Monocyte (primary cell): Measurements from ENCODE around the gene CYP2C9.

GRCh38 chr10:91592175-91593061, 40.5 kb downstream of the PPP1R3C start:
- PRO-cap, 2 experiments, result no peak in any of the 2 experiments

DNA sequence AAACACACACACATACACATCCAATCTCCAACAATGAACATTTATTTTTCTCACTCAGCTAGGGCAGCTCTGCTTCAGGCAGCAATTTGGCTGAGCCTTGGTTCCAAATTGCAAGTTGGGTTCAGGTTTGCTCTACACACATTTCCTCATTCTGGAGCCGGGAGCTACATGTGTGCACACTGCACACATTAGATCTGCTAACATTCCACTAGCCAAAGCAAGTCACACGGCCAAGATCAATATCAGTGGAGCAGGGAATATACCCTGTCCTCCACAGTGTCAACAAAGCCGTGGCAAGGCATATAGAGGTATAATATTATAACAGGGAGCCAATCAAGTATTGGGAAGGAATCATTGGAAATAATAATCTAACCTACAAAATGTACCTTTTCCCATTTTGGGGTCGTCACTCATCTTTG, 57.5 kb upstream of the PPP1R3C start:
- PRO-cap, 2 experiments, result no peak in any of the 2 experiments

GRCh38 chr10:92030411-92030959, 106.9 kb downstream of the BTAF1 start:
- PRO-cap, 2 experiments, result no peak in any of the 2 experiments

DNA sequence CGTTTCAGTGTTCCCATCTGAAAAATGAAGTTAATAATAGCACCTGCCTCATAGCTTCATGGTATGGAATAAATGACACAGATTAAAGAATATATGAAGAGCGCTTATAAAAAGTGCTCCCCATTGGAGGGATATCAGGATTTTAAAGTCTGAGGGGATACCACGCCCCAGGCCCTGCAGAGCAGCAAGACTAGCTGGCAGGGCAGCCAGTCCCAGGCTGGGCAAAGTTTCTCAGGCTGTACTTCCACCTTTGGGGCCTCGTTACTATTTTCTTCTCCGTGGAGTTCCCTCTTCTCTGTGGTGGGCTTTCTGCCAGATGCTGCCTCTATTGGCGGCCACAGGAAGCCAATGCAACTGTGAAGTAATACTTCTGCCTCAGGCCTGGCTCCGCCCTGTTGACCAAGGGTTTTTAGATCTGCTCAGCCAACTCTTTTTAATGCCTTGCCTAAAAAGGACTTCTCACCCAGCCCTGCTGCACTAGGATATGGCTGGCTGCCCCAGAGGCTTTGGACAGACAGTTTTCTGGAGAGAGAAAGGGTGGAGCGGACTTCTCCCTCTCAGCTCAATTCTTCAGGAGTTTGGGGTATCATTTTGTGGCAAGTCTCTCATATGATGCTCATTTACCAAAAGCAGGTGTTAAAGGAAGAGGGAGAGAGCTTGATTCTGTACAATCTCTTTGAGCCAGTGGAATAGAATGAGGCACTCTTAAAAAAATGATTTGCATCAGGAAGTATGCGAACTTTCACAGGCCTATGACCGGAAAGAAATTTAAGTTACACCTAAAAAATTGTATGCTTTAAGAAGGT, 67.4 kb downstream of the HHEX start:
- PRO-cap, 2 experiments, result no peak in any of the 2 experiments

- PRO-cap, 2 experiments, result no peak in any of the 2 experiments
Observed at GRCh38 chr10:92839162-92839491, 9.2 kb upstream of the EXOC6 start.

DNA sequence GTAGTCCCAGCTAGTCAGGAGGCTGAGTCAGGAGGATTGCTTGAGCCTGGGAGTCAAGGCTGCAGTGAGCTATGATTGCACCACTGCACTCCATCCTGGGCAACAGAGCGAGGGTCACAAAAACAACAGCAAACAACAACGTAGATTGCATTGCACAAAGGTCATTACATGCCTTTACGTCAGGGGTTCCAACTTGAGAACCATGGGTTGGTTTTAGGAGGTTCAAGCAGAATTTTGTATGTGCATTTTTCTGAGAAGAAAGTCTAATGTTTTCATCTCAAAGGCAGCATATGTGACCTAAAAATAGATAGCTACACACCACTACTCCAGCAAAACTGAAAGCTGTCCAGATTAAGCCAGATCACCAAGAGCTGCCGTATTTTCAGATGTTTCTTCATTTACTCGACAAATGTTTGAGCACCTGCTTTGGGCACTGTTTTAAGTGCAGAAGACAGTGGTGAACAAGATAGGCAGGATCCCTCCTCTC, 28.3 kb upstream of the CYP26C1 start:
- PRO-cap, 2 experiments, result no peak in any of the 2 experiments

GRCh38 chr10:93386475-93387220, 95.5 kb downstream of the MYOF start:
- PRO-cap, 2 experiments, result peak in 2 of 2 experiments; most common plus-strand start chr10:93387154 (in 1); most common minus-strand start chr10:93386974 (in 2)

- PRO-cap, 2 experiments, result no peak in any of the 2 experiments
Observed at GRCh38 chr10:93702001-93702287, 448 bp downstream of the FRA10AC1 start.

DNA sequence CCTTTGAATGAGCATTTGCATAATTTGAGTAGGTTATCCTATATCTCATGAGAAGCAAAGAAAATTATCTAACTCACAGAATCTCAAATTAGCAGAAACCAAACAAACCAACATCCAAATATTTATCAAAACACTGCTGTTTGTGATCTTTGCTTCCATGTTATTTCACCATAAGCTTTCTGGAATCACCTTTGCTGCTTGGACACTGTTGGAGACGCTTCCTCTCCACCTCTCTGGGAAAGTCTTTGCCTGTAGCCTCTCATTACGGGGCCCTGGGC, 57.3 kb downstream of the LGI1 start:
- PRO-cap, 2 experiments, result no peak in any of the 2 experiments

- PRO-cap, 2 experiments, result no peak in any of the 2 experiments
Observed at GRCh38 chr10:93897134-93897760, 3.5 kb downstream of the SLC35G1 start.

GRCh38 chr10:93947051-93947610, 46.6 kb upstream of the PLCE1 start:
- PRO-cap, 2 experiments, result no peak in any of the 2 experiments

GRCh38 chr10:94252210-94253005, 110.3 kb downstream of the NOC3L start:
- PRO-cap, 2 experiments, result no peak in any of the 2 experiments

DNA sequence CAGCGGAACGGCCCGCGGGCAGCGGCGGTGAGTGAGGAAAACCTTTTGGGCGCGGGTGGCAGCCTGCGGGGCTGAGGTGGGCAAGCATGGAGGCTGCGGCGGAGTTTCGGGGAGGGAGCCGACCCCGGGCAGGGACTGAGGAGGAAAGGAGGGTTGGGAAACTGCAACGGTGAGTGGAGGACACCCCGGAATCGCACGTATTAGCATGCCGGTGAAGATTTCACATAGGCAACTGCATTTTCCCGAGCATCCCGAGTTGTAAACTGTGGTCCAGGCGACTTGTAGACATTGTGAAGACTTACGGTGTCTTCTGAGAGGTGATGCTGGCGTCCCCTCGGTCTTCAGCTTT, 312 bp downstream of the HELLS start:
- PRO-cap, 2 experiments, result no peak in any of the 2 experiments

DNA sequence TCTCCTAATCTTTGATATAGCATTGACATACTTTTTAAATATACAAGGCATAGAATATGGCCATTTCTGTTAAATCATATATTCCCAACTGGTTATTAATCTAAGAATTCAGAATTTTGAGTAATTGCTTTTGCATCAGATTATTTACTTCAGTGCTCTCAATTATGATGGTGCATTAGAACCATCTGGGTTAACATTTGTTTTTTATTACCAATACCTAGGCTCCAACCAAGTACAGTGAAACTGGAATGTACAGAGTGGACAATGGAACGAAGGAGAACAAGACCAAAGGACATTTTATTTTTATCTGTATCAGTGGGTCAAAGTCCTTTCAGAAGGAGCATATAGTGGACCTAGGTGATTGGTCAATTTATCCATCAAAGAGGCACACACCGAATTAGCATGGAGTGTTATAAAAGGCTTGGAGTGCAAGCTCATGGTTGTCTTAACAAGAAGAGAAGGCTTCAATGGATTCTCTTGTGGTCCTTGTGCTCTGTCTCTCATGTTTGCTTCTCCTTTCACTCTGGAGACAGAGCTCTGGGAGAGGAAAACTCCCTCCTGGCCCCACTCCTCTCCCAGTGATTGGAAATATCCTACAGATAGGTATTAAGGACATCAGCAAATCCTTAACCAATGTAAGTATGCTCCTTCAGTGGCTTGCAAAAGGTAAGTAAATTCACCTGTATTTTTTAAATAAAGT, at the start of gene CYP2C9:
CYP2C9 (plus strand) TSS at position 443 of the 700 bp plus-strand sequence.
- PRO-cap, 2 experiments, result no peak in any of the 2 experiments

DNA sequence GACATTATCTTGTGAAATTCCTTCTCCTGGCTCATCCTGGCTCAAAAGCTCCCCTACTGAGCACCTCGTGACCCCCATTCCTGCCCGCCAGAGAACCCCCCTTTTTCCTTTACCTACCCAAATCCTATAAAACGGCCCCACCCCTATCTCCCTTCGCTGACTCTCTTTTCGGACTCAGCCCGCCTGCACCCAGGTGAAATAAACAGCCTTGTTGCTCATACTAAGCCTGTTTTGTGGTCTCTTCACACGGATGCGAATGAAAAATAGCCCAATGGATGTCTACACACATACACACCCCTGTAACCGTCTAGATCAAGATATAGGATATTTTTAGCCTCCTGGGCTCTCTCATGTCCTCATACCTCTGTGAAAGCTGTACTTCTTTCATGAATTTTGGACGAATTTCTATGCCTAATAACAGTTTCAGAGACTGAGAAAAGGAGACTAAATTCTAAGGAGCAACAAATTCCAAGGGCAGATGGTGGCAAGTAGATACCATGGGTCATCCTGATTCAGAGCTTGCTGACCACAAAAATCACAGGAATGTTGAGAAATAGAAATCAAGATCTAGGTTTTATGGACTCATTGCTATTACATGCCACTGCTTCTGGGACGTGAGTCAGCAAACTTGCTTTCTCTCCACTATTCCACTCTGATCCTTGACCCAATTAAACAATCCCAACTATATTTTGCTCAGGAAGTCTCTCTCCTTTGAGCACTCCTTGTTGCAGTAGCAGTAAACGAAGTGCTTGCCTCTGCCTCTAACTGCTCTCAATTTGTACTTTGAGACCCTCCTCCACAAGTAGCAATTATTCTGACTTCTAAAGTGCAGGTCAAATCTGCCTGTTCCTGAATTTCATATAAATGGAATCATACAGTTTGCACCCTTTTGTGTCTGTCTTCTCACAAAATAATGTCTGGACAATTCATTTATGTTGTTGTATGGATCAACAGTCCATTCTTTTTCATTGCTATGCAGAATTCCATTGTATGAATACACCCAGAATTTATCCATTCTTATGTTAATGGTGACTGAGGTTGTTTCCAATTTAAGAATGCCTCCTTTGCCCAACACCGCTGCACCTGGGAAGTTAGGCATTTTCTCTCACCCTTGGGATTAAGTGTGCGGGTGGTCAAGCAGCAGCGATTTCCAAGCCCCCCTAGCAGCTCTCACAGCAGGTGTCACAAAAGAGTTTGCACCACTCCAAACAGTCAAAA, 35.7 kb downstream of the ACSM6 start:
- PRO-cap, 2 experiments, result no peak in any of the 2 experiments

- PRO-cap, 2 experiments, result no peak in any of the 2 experiments
Observed at GRCh38 chr10:95275946-95276271, 14.9 kb downstream of the PDLIM1 start.

- PRO-cap, 2 experiments, result no peak in any of the 2 experiments
Observed at GRCh38 chr10:95277906-95278608, 12.7 kb downstream of the PDLIM1 start.

DNA sequence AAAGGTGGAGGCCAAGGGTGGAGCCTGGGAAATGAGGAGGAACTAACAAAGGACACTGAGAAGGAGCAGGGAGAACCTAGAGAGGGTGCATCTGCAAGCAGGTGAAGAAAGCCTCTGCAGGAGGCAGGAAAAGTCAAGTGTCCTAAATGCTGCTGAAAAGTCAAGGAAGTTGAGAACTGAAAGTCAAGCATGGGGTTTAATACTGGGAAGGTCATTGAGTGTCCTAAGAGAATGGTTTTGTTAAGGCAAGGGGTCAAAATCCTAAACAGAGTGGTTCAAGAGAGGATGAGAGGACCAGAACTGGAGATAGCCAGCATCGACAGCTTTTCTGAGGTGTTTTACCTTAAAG, 13.3 kb upstream of the PDLIM1 start:
- PRO-cap, 2 experiments, result no peak in any of the 2 experiments

- PRO-cap, 2 experiments, result no peak in any of the 2 experiments
Observed at GRCh38 chr10:95348906-95349367, 58.1 kb upstream of the PDLIM1 start.

DNA sequence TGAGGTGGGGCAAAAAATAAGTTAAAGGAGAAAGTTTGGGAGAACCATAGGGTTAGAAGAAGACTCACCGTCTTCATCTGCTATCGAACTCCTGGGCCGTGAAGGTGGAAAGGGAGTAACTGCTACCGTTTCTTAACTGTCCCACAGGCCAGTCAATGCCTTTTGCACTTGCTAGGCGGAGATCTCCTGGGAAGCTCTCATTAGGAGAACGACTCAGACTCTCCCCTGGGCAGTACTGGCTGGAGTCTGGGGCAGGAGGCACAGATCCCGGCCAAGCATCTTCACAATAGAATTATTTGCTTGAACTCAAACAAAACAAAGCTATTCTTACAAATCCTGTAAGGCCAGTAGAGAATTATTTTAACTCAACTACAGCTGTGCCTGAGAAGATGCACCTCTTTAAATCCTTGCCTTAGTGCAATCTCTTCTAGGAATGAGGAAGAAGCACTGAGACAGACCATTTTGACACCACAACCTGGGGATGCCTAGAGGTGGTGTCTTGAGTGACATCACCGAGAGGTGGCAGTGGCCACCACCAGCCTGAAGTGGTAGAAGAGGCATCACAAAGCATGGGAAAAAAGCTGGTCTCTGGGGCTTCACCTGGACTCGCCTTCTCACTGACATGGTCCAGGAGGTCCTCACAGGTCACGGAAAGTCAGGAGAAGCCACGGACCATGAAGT, 99.0 kb upstream of the PDLIM1 start:
- PRO-cap, 2 experiments, result no peak in any of the 2 experiments